Progenitor cell of endocrine pancreas (in vitro differentiated cells): ENCODE data around the genes MYO15B, UNK and FBF1.

DNA sequence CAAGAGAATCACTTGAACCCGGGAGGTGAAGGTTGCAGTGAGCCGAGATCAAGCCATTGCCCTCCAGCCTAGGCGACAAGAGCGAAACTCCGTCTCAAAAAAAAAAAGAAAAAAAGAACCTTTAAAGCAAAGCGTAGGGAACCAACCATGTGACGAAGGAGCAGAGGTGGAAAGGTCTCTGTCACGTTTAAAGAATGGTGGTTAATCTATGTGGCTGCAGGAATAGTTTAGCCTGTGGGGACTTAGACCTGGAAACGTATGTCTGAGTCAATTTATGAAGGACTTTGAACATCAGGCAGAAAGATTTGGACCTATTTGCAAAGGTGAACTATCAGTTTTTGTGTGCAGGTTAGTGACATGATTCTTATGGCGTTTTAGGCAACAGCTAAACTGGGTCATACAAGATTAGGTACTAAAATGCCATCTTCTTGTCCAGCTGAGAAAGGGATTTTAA, 1.0 kb upstream of the TMEM94 start:
- PRO-cap, result no peak

- PRO-cap, result no peak
Measured at GRCh38 chr17:75501237-75502367, 13.7 kb downstream of the CASKIN2 start.

DNA sequence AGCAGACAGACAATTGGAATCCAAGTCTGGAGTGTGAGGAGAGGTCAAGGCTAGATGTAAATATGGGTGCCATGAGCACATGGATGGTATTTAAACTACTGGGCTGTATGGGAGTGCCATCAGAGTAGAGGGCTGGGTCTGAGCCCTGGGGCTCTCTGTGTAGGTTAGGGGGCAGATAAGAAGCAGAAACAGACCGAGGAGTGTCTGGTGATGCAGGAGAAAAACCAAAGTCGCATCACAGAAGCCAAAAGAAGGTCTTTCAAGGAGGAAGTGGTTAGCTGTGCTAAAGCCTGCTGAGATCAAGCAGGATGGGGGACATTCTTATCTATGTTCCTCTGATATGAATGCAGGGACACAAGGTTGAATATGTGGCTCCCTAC, 1.9 kb downstream of the TSEN54 start:
- PRO-cap, result no peak

- PRO-cap, result bidirectional peak, plus-strand start at chr17:75526089, minus-strand start at chr17:75525981; unidirectional peak, minus-strand start at chr17:75526285; bidirectional peak, plus-strand start at chr17:75526850, minus-strand start at chr17:75526556
Measured at GRCh38 chr17:75525868-75526668, 571 bp downstream of the LLGL2 start.

DNA sequence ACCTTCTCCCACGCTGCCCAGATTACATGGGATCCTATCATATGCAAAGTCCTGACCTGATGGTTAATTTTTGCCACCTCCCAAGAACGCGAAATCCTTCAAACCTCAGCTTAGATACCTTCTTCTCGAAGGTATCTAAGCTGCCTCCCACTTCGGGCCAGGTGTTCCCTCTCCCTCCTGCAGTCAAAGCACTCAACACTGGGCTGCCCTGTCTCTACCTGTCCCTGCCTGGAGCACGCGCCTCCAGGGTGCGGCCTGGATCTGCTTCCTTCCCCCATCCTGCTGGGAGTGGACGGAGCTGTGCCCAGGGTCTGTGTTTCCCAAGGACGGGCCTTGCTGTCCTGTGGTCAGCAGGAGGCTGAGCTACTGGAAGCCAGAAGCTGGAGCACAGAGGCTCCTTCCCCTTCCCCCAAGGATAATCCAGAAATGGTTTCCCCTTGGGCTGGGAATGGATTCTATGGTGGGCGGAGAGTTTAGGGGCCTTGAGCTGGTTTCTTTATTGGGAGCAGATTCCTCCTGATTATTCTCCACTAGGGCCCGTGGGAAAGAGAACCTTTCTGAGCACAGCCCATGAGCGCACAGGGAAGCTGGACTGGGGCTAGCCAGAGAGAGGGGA, 16.7 kb downstream of the LLGL2 start:
- PRO-cap, result no peak

- PRO-cap, result no peak
Measured at GRCh38 chr17:75555406-75556332, 30.2 kb downstream of the LLGL2 start.

- PRO-cap, result no peak
Measured at GRCh38 chr17:75559197-75559541, 28.4 kb upstream of the MYO15B start.

- PRO-cap, result no peak
Measured at GRCh38 chr17:75577657-75578302, 9.8 kb upstream of the MYO15B start.

- PRO-cap, result unidirectional peak, plus-strand start at chr17:75587751; bidirectional peak, plus-strand start at chr17:75588095, minus-strand start at chr17:75587805; bidirectional peak, plus-strand start at chr17:75588496, minus-strand start at chr17:75588169
Measured at GRCh38 chr17:75587557-75588718, at the start of gene MYO15B. MYO15B (plus strand) TSS chr17:75587800.

DNA sequence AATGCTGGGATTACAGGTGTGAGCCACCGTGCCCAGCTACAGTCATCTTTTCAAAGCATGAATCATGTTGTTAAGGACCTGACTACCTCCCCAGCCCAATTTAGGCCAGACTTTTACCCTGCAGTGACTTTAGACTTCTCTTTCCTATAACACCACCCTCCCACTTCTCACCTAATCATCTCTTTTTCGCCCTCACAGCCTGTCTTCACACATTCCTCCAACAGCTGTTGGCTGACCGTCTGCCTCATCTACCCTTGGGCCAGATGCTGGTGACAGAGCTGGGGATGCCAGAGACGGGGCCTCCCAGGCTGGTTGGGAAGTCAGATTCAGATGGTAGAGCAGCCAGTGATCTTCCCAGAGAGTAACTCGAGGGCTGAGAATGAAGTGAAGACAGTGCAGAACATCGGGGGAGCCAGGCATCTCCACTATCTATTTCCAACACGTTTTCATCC, 19.2 kb downstream of the MYO15B start:
- PRO-cap, result no peak

DNA sequence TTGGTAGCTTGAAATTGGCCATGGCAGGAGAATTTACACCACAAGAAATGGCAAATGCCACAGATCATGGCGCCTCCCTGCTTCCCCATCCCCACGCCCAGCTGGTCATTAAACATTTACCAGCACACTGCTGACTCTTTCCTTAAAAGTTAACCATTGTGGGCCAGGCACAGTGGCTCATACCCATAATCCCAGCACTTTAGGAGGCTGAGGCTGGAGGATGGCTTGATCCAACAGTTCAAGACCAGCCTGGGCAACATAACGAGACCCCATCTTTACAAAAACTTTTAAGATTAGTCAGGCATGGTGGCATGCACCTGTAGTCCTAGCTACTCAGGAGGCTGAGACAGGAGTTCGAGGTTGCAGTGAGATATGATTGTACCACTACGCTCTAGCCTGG, 22.5 kb upstream of the ITGB4 start:
- PRO-cap, result no peak

- PRO-cap, result unidirectional peak, minus-strand start at chr17:75777559
Measured at GRCh38 chr17:75777434-75777610, 2.3 kb downstream of the H3-3B start.

GRCh38 chr17:75780011-75780409, 431 bp upstream of the H3-3B start:
- PRO-cap, result bidirectional peak, plus-strand start at chr17:75780140, minus-strand start at chr17:75779778

DNA sequence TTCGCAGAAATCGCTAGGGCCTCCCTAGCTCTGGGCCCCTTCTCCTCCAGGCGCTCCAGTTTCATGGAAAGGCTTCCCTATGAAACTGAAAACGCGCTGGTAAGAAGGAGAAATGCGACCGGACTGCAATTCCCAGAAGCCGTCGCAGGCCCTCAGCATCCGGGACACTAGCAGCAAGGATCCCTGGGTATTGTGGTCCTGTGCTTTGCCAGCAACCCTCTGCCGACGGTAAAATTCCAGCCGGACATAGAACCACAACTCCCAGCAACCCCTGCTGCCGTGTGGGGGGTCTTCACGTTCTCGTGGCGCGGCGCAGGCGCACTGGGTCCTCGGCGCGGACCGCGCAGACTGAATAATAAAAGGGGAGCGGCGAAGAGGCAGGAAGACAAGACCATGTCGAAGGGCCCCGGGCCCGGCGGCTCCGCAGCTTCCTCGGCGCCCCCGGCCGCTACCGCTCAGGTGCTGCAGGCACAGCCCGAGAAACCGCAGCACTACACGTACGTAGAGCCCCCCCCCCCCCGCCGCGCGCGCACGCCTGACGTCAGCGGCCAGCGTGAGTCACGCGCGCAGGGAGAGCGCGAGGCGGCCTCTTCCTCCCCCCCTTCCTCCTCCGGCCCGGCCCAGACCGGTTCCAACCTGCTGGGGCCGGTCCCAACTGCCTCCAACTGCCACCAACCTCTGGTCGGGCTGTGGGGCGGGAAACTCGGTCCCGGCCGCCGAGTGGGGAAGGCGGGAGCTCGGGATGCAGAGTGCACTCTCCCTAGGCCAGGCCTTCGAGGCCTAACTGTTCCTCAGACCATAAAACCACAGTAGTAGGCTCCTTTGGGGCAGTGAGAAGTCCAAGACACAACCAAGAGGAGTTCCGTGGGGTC, at the start of gene UNK:
Gene UNK, plus strand, starts transcription at position 319 of the 872 bp plus-strand sequence.
- PRO-cap, result bidirectional peak, plus-strand start at position 358 of the sequence, minus-strand start at position 81 of the sequence; bidirectional peak, plus-strand start at position 719 of the sequence, minus-strand start at position 495 of the sequence

- PRO-cap, result no peak
Measured at GRCh38 chr17:75843334-75843579, 947 bp downstream of the UNC13D start.

DNA sequence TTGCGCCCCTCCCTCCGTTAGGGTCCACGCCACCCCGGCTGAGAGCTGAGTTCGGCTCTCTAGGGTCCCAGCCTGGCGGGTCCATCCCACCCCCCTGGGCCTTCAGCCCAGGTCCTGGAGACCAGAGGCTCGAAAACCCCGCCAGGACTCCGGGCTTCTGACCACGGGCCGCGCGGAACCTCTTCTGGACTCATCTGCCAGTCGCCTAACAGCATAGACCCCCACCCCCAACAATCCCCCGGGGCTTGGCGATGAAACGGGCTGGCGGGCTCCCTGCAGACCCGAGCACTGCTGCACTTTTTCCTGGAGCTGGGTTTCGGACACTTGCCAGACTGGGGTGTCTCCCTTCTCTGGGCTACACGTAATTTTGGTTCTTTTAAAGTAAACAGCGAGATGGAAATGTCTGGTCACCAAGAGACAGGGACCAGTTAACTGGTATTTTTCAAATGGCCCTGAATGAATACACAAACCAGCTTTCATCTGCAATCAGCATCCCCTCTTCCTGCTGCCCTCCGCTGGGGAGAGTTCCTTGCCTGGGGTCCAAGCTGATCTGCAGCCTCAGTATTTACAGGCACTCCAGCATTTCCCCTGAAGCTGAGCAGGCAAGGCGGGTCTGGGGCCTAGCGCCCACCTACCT, 560 bp upstream of the TRIM65 start:
- PRO-cap, result no peak

DNA sequence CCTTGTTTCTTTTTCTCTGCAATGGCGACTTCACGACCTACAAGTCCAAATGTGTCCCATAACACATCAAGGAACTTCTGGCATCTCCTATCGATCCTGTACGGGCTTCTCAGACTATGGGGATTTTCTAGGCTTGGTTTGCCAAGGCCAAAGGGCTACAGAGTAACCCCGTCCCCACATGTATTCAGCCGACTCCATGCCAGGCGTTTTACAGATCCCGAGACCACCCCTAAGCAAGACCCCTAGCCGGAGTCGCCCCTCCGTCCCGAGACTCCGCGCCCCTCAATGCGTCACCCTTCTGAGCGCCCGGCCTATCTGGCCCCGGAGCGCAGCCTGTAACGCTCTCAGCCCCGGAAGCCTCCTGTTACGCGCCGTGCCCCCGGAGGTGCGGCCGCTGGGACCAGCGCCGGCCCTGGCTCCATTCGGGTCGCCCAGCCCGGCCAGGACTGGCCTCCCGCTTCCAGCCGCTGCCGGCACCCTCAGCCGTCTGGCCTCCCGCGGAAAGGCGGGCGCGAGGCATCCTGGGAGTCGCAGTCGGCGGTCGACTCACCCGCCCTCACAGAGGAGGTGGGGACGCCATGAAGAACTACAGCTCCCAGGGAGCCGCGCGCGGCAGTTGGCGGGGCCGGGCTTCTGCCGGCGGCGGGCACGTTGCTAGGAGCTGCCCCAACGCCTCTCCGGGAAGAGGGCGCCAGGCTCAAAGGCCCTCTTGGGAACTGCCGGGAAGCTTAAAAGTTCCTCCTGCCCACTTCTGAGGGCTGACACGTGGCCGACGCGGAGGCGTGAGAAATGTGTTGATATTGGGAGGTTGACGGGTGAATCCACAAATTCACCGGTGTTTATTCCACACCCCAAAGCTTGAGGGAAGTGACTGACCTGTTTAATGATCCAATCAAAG, at the start of gene FBF1:
Gene FBF1, minus strand, starts transcription at position 489 of the 898 bp plus-strand sequence.
- PRO-cap, result unidirectional peak, minus-strand start at position 337 of the sequence; bidirectional peak, plus-strand start at position 731 of the sequence, minus-strand start at position 489 of the sequence

DNA sequence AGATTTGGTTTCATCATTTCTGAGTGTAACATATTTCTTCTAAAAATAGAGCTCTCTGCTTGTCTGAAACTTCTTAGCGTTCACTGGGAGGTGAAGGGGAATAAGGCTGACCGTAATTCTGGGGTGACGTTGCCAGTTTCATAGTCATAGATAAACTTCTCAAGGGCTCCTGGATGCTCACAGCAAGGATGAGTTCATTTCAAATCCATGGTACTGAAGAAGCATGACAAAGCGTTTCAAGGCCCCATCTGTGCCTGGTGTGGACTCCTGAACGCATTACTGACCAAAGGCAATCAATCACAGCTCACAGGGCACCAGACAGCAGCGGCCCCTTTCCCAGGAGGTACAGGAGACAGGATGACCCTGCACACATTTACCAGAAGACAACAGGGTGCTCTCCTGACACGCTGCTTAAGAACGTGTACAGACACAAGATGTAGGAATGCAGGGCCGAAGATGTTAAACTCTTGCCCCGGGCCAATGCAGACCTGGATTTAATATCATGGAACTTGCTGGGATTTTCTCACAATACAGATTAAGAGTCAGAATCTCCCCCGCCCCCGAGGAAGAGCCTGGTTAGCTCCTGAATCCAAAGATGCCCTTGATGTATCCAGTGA, 12.1 kb upstream of the EVPL start:
- PRO-cap, result no peak

DNA sequence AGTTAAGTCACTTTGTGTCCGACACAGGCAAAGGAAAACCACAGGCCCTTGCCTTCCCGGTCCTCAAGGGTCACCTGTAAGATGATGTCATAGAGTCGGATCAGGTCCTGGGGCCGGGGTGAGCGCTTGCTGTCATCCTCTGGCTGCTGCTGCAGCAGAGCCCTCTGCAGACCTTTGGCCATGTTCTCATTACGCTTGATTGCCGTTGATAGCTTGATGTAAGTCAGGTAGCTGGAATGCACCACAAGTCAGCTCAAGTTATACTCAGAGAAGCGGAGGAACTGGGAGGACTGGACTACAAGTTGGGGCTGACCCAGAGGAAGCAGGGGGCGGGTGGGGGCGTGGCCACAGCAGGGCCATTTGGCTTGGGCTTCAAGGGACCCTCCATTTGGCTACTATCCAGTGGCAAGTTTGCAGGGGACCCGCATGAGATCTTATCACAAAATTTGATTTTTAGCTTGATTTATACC, 18.9 kb upstream of the EVPL start:
- PRO-cap, result no peak

DNA sequence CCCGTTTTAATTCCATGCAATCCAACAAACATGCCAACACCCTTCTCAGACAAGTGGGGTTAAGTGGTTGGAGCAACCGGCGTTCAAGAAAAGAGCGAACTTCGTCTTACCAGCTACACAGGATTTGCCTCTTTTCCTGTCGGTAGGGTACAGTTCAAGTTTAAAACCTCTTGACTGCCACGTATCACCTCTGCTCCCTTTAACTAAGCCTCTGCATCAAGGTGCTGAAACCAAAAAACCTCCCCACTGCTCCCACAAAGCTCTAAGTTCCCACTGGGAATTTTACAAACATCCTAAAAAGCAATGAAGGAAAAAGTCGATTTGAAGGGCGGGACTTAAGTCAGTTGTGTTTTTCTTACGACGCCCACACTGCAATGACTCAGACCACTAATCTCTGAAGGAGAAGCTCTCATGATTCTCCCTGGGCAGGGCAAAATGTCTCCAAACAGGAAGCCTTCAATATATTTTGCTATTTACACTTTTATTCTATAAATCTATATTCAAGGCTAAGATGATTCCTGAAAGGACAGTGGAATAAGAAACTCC, 18.9 kb downstream of the SRP68 start:
- PRO-cap, result no peak